GM19239 (cell line): ENCODE measurements around the genes SNRPA1 and PCSK6.

DNA sequence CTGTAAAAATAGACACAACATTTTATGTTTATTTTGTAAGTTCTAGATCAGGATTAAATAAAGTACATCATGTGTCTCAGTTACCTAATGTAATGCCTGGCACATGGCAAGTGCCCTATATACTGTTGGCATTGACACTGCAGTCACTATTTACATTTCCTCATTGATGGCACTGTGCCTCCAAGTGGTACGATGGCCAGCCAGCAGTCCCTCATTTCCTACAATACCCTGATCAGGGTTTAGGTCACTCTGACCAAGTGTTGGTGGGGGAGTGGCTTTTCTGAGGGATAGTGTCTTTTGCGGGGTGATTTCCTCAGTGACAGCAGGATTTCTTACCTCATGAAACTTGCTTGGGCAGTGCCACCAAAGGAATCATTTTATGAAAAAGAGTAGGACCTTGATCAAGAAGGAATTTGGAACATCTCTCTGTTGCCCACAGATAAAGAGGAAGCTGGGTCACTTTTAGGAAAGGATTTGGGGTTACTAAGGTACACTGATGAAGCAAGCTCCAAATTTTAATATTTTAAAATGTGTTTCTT is 11.5 kb downstream of the CERS3 start:
- RRBS, result no CpG with 5 or more reads among the region's 2 CpGs

GRCh38 chr15:100687911-100688283 is 85.5 kb downstream of the ASB7 start:
- RRBS, result no CpG with 5 or more reads among the region's 9 CpGs

- RRBS, result no CpG with 5 or more reads among the region's 50 CpGs
Measured at GRCh38 chr15:100917872-100918756, 1.0 kb upstream of the LRRK1 start.

- RRBS, result no CpG with 5 or more reads among the region's 12 CpGs
Measured at GRCh38 chr15:101148932-101149807, 102.7 kb downstream of the CHSY1 start.

DNA sequence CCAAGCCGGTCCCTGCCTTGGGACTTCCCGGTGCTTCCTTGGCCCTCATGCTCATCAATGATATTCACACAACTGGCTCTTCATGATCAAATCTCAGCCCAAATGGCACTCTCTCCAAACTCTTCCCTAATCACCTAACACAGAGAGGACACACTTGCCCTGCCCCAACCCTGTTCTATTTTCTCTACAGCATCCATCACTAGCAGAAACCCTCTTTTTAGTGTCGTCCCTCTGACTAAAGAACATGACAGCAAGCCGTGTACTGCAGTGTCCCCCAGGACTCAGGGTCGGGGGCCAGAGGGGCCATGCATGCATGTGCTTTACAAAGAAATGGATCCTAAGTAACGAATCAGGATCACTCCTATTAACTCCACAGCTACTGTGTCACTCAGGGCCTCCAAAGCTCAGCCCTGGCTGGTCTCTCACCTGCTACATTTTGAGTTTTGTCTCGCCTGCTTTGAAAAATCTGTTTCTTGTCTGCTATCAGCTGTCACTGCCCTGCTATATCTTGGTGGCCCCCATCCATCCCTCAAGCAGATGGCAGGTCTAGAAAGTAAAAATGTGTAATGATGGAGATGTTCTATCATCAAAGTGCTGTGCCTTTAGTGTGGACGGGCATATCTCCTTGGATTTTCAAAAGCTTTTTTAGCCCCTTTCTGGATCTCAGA is 4.5 kb downstream of the CHSY1 start:
- RRBS, result no CpG with 5 or more reads among the region's 8 CpGs

DNA sequence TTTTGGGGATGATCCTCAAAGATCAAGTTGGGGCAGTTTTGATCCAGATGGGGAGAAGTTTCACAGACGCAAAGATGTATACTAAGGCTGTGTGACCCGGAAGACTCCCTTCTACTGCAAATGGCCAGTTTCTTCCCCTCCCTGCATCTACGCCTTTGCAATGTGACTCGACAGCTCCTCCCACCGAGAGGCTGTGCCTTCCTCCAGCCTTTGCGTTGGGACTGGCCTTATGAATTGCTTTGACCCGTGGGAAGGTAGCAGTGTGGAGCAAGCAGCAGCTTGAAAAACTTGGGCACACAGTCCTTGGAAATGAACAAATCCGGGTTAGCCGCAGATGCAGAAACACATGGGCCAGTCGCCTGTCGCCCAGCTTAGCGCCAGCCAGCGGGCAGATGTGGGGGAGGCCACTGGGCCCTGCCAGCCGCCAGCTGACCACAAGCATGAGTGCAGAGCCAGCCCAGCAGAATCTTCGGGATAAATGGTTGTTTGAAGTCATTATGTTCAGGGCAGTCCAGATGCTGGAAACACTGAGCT is 10.0 kb downstream of the SELENOS start:
- RRBS, result no CpG with 5 or more reads among the region's 15 CpGs

DNA sequence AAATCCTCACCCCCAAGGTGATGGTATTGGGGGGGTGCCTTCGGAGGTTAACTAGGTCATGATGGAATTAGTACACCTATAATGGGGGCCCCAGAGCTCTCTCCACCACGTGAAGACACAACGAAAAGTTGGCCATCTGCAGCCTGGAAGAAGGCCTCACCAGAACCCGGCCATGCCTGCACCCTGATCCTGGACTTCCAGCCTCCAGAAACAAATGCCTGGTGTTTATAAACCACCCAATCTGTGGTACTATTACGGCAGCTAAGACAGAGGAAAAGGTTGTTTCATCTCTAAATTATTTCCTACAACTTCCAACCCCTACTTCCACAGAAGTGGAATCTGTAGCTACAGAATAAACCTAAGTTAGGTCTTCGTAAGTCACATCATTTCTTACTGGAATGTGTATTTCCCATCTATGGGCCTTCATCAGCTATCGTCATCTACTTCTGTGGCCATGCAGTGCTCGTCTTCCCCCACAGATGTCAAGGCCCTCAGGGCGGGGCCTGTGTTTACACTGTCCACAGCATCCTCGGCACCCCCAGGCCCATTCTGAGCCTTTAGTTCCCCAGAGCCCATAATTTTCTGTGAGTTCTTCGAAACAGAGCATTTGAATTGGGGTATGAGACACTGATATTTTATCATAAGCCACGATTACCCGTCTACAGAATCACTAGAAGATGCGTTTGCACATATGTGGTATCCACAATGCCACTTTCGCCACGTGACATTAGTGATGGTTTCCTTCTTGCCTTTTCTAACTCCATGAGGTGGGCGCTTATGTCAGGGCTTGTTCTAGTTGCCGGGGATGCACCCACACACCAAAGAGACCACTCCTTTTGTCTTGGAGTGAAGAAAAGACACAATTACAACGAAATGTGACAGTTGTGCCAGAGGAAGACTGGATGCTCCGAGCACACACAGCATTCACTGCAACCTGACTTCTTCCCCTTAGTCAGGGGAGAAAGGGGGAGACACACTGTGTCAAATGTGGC is 8.8 kb downstream of the SELENOS start:
- RRBS, result no CpG with 5 or more reads among the region's 20 CpGs

DNA sequence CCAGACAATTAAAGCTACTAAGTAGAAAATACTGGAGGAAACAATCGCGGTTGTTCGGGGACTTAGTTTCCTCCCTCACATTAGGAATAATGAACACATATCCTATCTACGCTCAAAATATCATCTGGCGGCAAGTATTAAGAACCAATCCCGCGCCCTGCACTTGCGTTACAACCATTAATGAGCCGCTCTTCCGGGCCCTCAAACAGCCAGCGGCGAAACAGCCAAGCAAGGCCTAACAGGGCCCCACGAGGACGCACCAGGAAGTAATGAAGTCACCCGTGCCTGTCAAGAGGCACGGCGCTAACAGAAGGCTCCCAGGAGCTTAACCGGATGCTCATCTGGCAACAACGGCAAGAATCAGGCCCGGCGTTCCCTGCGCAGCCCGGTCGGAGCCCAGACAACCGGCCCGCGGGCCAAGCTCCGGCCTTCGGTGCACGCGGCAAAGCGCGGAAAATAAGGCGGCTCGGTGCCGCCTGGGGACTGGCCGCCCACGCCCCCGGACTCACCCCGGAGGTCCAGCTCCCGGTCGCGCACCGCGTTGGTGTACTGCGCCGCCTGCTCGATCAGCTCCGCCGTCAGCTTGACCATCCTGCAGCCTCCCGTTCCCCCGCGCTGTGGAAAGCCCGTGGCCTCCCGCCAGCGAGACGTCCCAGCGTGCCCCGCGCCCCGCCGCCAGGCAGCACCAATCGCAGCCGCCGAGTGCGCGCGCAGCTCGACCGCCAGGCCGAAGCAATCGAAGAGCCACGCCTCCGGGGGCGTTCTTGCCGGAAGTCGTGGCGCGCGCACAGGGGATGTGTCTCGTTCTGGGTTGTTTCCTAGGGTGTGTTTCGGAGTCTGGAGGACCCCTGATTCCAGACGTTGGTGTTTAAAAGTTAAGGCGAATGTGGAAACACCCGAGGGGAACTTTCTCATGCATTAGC is at the start of gene SNRPA1:
SNRPA1 (minus strand) TSS at position 661 of the 923 bp plus-strand sequence.
- RRBS, result 1% methylated on average over 14 of the region's 85 CpGs

DNA sequence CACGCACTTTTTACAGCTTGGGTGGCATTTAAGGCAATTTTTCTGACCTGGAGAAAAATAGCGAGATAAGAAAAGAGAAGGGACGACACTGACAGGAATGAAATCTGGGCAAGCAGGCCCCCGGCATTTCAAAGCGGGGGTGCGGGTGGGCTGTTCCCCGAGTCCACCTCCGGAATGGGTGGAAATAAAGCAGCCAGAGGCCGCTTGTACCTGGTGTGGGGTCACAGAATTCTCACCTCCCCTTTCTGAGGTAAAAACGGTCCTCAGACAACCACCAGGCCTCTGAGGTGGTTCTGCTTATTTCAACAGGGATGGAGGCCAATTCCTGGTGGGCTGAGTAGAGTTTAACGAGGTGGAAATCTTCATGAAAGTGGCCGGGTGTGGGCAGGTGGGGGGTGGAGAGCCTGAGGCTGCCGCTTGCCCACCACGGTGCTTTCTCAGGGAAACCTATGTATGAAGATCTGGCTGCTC is 27.5 kb upstream of the SNRPA1 start:
- RRBS, result 80% methylated on average over 5 of the region's 14 CpGs

DNA sequence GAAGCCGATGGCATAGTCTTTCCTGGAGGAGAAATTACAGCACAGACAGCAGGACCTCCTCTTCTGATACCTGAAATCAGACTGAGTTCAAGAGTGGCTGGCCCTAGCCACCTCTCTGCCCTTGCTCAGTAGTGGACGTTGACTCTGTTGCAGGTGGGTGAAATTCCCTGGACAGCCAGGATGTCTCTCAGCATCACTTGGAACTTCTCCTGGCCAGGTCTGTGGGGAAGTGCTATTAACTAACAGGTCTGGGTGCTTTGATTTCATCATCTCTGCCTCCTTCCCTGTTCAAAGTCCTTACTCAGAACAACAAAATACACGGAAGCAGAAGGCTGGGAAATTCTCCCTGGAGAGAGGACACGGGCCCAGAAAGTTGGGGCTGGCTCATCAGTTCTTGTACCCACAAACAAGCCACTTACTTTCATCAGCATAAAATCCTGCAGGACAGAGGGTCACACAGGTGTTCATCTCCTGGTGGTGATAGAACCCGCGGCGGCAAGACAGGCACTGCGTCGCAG is 29.4 kb upstream of the SNRPA1 start:
- RRBS, result no CpG with 5 or more reads among the region's 9 CpGs

- RRBS, result no CpG with 5 or more reads among the region's 6 CpGs
Measured at GRCh38 chr15:101368378-101368753, 73.3 kb upstream of the SNRPA1 start.

DNA sequence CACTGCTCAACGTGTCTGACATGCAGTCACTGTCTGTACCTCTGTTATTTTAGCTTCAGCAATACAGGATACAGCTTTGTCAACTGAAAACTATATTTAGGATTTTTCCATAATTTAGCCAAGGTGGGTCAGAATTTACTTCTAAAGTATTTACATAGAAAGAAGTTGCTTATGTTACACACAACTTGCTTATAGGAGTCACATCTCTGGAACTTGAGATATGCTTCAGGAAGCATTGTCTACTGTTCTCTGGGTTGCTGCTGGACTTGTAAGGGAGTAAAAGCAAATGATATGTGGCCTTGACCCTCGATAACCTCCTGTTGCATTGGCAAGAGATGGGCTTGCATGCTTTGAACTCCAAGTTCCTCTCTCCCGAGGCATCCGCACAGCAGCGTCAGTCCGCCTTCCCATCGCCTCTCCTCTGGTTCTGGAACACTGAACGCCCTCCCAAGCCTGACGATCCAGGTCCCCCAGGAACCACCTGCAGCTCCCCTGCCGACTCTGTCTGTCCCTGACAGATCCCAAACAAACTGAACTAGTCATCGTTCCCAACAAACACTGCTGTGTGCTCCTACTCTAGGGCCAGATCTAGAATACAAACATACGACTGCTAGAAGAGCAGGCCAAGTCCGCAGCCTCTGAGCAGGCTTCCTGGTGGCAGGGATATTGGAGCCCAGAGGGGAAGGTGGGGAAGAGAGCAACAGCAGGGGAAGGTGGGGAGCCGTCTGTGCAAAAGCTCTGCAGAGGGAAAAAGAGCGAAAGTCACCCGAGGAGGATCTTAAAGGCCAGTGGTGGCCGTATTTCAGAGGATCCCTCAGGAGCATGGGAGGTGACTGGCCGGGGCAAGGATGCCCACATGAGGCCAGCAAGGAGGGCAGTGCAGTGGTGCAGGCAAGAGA is 51.0 kb downstream of the PCSK6 start:
- RRBS, result no CpG with 5 or more reads among the region's 18 CpGs

GRCh38 chr15:101489001-101489178 is 617 bp downstream of the PCSK6 start:
- RRBS, result 3% methylated on average over 16 of the region's 24 CpGs

- RRBS, result 10% methylated on average over 73 of the region's 183 CpGs
Measured at GRCh38 chr15:101489179-101490382, at the start of gene PCSK6. Gene PCSK6 (minus strand): TSS chr15:101489707.

DNA sequence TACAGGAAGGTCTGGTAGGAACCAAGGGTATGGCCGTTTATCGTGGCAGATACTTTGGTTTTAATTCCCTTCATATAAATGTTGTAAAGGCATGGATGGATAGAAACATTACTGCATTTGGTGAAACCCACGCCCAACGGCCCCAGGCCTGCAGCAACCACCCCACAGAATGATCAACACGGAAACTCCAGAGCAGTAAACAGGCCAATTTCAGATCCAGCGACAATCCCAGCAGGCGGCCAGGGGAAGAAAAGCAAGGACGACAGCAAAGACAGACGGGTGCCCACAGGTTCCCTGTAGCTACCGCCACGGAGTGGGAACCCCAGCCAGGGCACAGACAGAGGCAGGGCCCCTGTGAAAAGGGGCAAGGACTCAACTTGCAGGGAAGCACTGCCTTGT is 32.6 kb upstream of the PCSK6 start:
- RRBS, result no CpG with 5 or more reads among the region's 11 CpGs

- RRBS, result no CpG with 5 or more reads among the region's 14 CpGs
Measured at GRCh38 chr15:101530005-101530688, 40.6 kb upstream of the PCSK6 start.